ENCODE measurements around a stretch of chr9.

DNA sequence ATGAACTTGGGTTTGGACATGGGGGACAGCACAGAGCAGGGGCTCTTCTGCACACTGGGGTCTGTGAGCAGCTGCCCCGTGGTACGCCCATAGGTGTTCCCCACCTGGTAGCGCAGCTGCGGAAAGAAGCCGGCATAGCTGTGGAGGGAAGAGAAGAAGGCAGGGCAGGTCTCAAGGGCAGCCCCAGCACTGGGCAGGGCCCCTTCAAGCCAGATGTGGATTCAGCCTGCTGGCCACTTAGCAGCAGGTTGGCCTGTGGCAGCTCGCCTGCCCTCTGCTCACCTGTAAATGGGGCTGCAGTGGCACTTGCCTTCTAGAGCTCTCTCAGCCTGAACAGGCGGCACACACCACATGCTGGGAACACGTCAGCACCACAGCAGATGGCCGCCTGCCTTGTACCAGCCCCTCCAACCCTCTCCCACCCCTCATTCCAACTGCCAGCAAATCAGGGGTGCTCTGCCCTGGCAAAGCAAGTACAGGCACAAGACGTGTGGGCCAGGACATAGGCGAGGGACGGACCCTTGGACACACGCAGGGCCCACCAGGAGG is 1.8 kb downstream of the FAM166A start:
- PRO-cap, result no peak
- RAMPAGE, long total RNA, result no peak

GRCh38 chr9:137279995-137280712 is 2.6 kb downstream of the TOR4A start:
- PRO-cap, result no peak
- RAMPAGE, long total RNA, result no peak

GRCh38 chr9:137280713-137281187 is 3.2 kb downstream of the TOR4A start:
- PRO-cap, result no peak
- RAMPAGE, long total RNA, result no peak

DNA sequence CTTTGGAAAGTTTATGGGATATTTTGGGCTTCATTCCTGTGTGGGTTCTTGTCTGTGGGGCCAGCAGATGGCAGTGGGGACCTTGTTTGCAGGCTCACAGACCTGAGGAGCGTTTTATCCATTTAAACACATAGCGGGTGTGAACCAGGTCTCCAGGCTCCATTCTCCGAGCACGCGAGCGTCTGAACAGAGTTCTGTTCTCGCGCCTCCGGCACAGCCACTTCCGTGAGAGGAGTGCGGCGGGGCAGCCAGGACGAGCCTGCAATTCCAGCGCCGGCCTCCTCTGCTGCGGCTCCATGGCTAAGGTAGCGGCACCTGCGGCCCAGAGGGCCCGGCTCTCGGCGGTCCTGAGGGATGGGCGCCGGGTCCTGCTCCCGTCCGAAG is 7.4 kb downstream of the NRARP start:
- PRO-cap, result no peak
- RAMPAGE, long total RNA, result no peak

GRCh38 chr9:137295069-137295691 is 6.9 kb downstream of the NRARP start:
- PRO-cap, result no peak
- RAMPAGE, long total RNA, result no peak

DNA sequence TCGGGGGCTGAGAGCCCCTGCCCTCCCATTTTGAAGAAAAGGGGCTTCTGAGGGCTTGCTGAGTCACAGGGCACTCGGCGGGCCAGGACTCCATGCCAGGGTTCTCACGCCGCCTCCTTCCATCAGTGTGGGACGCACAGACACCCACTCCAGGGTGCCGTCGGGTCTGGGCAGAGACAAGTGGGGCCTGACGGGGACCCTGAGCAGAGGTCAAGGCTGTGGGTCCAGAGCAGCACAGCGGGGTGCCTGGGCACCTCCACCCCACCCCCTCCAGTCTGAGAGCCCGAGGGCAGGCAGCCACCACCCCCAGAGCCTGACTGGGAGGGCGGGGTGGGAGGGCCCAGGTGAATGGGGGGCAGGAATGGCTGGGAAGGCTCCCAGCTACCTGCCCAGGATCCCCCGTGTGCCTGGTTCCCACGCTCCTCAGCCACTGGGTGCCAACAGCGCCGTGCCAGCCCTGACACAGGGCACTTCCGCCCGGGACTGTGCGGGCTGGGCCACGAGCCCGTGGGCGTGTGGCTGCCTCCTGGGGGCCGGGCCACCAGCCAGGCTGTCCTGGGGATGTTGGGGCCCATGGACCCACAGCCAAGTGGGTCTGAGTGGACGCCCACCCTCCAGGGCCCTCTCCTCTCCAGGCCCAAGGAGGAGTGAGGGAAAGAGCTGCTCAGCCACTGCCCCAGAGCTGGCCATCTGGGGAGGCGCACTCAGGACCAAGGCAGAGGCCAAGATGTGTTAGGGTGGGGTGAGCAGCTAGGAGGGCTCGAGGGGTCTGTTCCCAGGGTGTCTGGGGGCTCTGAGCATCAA is 10.1 kb upstream of the NRARP start:
- PRO-cap, result no peak
- RAMPAGE, long total RNA, result no peak

DNA sequence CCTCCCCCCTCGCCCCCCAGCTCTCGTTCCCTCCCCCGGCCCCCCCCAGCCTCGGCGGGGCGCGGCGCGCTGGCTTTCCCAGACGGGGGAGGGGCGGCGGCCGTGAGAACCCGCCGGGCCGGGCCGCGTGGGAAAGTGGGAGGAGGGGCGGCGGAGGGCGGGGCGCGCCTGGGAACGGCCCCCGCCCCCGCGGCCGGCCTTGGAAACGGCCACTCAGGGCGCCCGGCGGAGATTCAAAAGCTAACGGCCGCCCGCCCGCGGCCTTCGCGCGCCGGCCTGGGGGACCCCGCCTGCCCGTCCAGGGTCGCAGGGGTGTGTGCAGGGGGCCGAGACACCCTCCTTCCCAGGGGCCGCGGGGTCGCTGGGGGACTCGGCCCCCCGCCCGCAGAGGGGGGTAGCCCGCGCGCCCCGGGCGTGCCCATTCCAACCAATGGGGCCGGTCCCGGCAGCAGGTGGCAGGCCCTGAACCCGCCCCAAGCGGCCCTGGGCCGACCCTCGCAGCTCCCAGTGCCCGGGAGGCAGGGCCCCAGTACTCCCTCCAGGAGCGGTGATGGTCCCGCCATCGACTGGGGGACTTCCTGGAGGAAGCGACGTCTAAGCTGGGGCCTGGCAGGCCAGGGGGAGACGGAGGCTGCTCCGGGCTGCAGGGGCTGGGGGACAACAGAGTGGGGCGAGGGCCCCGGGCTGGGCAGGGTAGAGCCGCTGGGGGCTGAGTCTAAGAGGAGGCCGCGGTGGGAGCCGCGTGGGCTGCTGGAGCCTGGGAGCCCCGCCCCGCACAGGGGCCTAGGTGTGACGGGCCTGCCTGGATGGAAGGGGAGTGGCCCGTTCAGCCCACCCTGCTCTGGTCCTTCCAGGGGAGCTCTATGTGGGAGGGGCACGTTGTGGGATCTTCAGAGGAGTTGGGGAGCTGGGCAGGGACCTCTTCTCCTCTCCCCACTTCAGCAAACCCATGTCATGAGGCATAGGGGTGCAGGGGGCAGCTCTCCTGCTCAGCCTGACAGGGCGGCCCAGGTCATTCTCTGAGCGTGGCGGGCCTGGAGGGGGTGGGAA is 14.3 kb upstream of the NRARP start:
- PRO-cap, result no peak
- RAMPAGE, long total RNA, result no peak

- PRO-cap, result no peak
- RAMPAGE, long total RNA, result no peak
Measured at GRCh38 chr9:137353364-137354333, 51.6 kb upstream of the NRARP start.

- PRO-cap, result no peak
- RAMPAGE, long total RNA, result no peak
Measured at GRCh38 chr9:137381762-137382068, 41.2 kb downstream of the EXD3 start.

DNA sequence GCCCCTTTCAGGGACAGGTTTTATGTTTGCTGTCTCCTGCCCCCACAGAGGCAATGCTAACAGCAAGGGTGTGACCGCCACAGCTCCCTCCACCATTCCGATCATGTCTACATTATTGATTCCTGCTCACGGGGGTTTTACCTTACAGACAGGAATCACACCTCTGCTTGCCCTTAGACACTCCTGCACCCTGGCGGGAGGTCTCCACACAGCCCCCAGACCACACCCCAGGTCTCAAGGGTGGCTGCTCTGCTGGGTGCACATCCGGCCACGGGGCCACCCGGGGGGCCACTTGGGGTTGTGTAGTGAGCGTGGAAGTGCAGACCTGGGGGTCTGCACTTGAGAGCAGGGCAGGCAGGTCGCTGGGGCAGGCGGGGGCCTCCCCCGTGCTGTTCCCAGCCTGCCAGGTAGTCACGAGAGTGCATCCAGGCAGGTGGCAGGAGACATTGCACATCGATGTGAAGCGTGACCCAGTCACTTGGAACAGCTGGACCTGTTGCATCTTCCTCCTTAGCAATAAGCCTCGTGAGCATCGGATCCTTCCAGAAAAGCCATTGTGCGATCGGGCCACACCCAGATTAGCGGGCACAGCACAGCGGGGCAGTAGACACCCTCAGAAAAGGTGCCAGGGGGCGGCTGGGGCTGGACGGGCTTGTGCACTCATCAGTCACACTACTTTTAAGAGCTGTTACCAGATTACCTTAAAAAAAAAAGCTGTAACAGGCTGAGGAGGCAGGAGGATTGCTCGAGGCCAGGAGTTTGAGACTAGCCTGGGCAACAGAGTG is 4.8 kb upstream of the ENTPD8 start:
- PRO-cap, result no peak
- RAMPAGE, long total RNA, result no peak

DNA sequence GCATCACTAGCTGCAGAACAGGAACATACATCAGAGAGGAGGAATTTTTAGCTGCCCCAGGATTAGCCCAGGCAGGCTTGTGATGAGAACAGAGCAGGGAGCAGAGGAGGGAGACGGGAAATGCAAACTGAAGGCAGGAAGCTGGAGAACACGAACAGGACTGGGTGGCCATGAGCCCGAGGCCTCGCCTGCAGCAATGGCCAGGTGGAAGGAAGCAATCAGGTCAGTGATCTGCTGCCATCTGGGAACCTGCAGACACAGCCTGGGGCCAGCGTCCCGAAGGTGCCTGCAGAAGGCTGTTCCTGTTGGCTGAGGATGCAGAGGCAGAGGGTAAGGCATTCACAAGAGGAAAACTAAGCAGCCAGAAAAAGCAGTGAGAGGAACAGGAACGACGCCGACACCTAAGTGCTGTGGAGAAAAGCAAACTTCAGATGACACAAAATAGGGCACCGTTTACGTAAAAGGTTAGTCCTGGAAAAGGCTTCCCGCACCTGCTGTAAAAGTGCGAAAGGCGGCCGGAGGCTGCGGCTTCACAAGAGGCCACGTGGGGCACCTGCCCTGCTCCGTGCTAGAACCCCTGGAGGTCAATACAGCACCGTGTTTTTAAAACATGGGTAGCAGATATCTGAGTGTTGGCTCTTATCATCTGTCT is 20.6 kb upstream of the NSMF start:
- PRO-cap, result no peak
- RAMPAGE, long total RNA, result no peak

DNA sequence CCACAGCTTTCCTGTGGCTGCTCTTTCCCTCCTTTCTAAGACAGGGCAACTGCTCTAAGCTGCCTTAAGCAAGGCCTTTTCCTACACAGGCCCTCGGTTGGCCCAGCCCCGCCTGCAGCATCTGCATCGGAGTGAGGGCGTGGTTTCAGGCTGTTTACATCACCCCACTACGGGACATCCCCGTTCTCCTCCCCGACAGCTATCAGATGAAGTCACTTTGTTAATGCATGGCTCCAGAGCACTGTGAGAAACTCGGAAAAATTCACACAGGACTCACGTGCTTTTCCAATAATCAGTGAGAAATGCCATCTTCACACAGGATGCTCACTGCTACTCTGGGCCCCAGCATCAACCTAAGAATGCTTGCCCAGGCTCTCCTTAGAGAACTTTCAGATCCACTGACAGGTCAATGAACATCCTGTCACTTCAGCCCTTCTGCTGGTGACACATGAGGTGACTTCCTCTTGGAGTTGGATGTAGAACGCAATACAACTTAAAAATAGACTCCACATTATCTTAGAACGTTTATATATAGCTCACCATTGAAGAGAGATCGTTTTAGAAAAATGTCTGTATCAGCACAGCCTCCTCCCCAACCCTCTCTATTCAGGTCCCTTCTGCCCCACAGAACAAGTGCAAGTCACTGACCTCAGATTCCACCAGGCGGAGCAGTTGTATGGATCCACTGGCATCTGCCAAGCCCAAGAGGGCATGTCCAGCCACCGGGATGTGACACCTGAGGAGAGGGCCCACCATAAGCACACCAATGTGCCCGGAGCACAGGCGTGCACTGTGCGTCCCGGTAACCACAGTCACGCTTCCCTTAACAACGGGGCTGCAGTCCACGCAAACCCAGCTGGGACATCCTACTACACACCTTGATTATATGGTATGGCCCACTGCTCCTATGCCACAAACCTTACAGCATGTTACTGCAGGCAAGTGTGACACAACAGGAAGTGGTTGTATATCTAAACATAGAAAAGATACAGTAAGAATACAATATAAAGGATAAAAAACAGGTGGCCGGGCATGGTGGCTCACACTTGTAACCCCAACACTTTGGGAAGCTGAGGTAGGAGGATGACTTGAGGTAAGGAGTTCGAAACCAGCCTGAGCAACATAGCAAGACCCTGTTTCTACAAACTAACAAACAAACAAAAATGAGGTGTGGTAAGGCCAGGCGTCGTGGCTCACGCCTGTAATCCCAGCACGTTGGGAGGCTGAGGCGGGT is 2.9 kb downstream of the DPH7 start:
- PRO-cap, result no peak
- RAMPAGE, long total RNA, result no peak

DNA sequence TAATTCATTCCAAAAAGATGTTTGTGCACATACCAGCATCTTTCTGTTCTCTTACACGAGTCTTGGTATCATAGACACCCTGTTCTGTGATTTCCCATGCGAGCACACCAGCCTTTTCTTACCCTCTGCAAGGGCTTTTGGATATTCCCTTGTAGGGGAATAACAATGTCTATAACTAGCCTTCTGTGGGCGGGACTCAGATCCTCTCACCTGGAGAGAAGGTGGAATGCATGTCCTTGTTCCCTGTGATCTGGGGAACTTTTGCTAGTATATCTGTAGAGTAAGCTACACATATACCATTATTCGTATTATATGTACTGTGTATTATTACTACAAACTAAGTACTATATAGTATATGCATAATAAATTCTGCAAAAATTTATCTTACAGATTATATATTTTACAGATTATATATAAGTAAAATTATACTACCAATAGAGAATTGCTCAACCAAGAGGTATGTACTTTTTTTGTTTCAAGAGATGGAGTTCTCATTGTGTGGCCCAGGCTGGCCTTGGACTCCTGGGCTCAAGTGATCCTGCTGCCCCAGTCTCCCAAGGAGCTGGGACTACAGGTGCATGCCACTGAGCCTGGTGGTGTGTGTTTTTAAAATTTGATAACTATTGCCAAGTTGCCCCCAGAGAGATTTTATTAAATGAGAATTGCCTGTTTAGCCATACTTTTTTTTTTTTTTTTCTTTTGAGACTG is 45.0 kb downstream of the EHMT1 start:
- PRO-cap, result no peak
- RAMPAGE, long total RNA, result no peak

- PRO-cap, result no peak
- RAMPAGE, long total RNA, result no peak
Measured at GRCh38 chr9:137670256-137671195, 51.7 kb downstream of the EHMT1 start.

DNA sequence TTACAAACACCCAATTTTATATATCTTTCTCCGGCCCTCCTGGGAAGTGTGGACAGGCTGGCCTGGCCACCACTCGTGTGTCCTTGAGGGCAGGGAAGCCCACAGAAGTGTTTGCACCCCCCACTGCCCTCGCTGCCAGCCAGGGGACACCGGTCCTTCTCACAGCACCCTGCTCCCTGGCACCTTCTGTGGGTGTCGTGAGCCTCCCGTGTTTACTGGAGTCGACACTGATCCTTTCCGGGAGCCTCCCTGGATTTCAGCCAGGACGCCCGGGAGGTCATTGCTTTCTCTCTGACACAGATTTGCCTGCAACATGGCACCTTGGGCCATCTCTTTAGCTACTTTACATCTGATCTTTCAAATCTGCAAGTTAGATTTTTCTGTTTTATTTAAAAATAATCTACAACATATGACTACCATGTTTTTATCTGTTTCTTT is 120.4 kb upstream of the CACNA1B start:
- PRO-cap, result no peak
- RAMPAGE, long total RNA, result no peak

Data from spinal cord (tissue), 3 donors.